A673 (cell line): ENCODE measurements around a stretch of chr12.

GRCh38 chr12:132584259-132584813, 26.0 kb downstream of the LRCOL1 start:
- PRO-cap, result no peak

- PRO-cap, result no peak
Measured at GRCh38 chr12:132618884-132619307, 320 bp downstream of the P2RX2 start.

DNA sequence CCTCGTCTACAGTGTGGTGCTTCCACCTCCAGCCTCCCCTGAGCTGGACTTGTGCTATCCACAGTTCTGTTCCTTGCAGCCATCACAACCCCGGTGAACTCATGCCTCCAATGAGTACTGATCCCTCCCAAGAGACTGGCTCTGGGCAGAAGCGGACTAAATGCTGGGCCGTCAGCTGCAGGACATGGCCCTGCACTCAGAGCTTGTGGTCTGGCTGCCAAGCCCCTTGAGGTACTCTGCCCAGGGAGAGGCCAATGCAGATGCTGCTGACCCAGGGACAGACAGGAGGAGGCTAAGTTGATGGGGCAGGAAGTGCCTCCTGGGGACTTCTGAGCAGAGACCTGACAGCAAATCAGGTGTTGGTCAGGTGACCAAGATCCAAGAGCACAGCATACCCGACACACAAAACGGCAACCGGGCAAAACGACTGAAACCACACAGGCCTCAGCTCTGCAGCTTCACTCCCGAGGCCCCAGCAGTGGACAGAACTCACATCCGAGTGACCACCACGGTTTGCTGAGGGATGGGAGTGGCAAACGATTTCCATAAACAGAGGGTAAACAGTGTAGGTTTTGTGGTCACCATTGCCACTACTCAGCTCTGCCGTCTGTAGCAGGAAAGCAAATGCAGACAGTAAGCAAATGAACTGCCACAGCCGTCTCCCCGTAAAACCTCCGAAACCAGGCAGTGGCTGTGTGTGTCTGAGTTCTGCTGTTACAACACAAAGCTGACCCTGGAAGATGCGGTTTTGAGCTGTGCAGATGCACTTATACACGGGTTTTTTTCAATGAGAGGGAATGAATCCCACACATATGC, 14.5 kb downstream of the CHFR start:
- PRO-cap, result no peak

- PRO-cap, result no peak
Measured at GRCh38 chr12:132888796-132889540, 1.6 kb upstream of the CHFR start.

- PRO-cap, result bidirectional peak, plus-strand start at chr12:132955650, minus-strand start at chr12:132955465
Measured at GRCh38 chr12:132955345-132955682, 792 bp downstream of the ZNF605 start.